Placental epithelial cell (primary cell): ENCODE measurements around a stretch of chr10.

DNA sequence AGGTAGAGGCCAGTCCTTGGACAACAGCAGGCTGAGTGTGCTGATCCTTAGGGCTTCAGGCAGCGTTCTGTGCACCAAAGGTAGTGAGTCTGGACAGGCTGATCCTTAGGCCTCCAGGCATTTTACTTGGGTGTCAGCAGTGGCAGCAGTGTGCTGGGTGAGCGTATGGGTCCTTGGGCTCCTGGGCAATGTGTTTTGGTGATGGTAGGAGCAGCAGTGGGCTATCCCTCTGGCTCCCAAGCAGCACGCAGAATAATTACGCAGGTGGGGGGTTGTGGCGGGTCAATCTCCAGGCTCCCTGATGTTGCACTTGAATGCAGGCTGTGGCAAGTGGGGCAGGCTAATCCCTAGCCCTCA lies 44.3 kb downstream of the LOXL4 start:
- CAGE, long polyA plus RNA: no peak

DNA sequence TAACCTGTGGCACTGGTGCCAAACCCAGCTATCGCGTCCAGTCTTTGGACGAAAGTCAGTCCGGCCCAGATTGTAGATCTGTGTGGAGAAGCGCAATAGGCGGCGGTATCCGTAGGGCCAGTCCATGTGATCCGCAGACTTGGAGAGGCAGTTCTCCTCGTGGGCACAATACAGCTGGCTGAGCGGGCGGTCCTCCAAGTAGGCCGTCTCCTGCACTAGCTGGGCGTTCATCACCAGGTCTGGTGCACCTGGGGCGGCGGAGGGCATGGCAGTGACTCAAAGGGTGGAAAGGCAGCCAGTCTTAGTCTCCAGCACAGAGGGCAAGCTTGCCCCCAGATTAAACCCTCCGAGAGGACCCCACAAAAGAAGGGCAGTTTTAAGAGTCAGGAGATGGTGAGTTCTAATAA lies 14.4 kb downstream of the LOXL4 start:
- CAGE, long polyA plus RNA: no peak

GRCh38 chr10:99341894-99342642 lies 12.9 kb downstream of the CNNM1 start:
- CAGE, long polyA plus RNA: no peak

DNA sequence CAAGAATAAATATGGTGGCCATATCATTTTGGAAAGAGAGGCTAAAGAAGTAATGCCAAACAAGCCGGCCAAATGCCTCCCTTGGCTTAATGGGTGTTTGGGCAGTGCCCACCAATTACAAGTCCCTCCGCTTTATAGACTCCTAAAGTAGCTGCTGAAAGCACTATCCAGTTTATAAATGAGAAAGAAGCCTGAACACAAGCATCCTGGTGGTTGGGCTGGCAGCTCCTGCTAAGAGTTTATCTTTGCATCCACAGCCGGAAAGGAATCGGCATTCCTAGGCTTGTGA lies 13.1 kb upstream of the NKX2-3 start:
- CAGE, long polyA plus RNA: no peak

DNA sequence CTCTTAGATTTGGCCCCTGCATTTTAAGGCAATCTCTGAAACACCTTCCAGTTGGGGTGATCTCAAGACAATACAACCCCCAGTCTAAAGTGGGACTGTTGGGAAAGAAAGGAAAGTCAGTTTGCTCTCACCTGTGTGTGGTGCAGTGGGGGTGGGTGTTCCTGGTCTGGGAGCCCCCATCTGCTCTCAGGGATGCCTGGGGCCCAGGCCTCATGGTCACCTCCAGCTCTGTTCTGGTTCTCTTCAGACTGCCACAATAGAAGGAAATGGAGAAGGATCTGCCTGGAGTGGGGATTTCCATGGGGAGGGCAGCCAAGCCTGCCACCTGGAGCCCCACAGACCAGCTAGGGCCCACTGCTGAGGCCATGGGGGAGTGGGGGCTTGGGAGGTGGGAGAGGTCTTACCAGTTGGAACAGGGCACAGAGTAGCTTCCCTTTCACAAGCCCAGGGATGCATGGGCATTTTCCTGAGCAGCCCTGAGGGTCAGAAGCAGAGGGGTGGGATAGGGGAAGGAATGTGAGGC lies 6.5 kb upstream of the NKX2-3 start:
- CAGE, long polyA plus RNA: no peak

- CAGE, long polyA plus RNA: no peak
Observed at GRCh38 chr10:99530416-99530667, 2.4 kb upstream of the NKX2-3 start.

DNA sequence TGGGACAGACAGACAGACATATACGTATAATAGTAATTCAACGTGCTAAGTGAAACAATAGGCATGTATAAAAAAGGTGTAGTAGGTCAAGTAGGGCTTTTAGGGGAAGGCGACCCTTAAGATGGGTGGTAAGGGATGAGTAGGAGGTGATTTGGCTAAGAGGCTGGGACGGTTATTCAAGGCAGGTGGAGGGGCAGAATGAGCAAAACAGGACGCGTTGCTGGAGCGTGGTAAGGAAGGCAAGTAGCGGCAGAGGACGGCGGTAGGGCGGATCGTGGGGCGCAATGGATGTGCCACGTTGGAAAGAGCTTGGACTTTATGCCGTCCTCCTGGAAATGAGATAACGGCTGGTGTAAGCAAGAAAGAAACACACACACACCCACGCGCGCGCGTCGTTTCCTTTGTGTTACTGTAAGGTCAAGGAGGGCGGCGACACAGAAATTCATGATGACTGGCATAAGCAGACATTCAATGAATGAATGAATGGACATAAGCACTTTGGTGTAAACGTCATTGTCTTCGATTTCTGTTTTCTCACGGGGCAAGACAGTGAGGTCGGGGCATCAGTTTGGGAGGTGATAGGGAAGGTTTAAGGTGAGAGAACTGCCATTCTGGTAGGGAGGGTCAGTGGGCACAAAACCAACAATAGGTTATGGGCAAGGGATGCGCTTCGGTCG lies 725 bp upstream of the ENTPD7 start:
- CAGE, long polyA plus RNA: no peak

GRCh38 chr10:99775659-99775989 lies 6.8 kb upstream of the ABCC2 start:
- CAGE, long polyA plus RNA: no peak

DNA sequence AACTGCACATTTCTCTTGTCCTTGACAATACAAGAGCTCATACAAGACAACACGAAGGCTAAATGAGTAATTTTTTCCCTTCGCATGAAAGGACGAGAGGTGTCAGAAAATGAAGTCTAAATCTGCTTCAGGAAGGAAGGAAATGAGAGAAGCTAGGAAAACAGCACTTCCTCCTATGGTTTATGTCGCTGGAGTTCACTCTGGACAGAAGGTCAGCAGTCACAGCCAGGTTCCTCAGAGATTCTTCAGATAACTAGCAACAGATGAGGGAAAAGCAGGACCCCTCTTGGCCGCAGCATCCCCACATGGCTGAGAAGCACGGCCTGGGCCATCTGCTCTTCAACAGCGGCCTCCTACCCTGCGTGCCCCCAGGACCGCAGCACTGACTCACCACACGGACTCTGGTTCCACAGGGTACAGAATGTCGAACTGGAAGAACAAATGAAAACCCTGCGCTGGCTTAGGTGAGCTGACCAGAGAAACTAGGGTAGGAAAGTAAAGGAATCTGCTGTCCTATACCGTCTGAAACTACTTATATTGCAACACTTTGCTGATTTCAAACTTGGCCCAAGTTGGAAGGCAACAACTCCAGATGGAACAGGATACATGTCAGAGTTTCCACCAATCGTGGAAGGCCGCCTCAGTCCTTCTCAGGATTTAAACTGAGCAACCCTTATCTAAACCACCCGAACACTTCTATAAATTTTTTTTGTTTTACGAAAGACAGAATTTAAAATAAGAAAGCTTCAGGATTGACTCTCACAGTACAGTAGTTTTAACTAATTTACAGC lies 26.3 kb downstream of the DNMBP start:
- CAGE, long polyA plus RNA: no peak

DNA sequence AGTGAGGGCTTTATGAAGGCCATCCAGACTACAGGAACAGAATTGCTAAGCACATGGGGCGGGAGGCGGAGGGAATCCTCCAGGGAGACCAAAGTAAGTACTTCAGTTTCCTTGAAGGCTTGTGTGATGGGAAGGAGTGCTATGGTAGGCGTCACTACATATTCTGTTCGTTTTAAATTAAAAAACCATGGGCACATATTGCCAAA lies 608 bp upstream of the ERLIN1 start:
- CAGE, long polyA plus RNA: no peak

DNA sequence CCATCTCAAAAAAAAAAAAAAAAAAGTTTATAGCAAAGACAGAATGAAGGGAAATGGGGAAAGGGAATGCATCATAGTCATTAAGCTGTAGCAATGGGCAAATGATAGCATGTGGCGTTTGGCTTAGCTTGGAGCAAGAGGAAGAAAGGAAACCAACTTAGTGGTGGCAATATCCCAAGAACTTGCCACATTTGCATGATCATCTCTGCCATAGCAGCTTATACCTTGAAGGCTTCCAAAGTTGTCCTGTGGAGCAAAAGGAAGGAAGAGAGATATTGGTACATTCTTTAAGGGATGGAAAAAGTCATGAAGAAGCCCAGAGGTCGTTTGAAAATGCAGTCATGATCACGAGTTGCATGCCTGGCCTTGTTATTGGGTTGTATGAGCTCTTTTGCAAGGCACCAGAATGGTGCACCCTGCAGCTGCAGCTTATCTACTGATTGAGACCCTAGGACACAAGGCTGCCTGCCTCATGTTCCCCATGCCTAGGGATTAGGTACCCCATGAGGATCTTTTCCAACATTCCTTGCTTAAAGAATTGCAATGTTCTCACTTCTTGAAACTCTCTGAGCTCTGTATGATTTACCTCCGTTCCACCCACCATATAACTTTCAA lies 6.7 kb downstream of the SCD start:
- CAGE, long polyA plus RNA: no peak

GRCh38 chr10:100363016-100364185 lies 16.4 kb downstream of the SCD start:
- CAGE, long polyA plus RNA: no peak

DNA sequence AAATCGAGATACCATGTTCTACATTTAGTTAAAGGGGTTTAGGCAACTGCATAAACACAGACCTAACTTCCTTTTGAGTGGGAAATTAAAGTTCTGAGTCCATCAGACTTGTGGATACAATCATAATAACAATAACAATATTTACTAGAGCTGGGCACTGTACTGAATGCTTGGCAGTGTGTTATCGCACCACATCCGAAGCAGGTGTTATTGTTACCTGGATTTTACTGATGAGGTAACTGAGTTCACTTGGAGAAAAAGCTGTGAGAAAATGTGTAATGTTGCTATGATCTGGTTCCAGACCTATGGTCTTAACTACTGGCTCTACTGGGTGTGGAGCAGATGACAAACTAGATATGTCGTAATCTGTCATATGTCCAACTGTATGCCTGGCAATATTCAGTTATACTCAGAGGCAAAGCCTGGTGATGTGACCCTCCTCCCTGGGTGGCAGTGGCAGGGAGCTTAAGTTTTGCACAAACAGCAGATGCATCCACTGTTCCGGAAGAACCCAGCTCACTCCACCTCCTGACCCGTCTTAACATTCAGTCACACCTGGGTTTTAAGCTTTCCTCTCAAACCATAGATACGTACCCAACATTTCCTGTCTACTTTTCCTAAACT lies 23.5 kb downstream of the SCD start:
- CAGE, long polyA plus RNA: no peak

GRCh38 chr10:100508727-100509039 lies 11.0 kb downstream of the SEC31B start:
- CAGE, long polyA plus RNA: no peak

- CAGE, long polyA plus RNA: no peak
Observed at GRCh38 chr10:100972495-100973101, 3.3 kb downstream of the SEMA4G start.

DNA sequence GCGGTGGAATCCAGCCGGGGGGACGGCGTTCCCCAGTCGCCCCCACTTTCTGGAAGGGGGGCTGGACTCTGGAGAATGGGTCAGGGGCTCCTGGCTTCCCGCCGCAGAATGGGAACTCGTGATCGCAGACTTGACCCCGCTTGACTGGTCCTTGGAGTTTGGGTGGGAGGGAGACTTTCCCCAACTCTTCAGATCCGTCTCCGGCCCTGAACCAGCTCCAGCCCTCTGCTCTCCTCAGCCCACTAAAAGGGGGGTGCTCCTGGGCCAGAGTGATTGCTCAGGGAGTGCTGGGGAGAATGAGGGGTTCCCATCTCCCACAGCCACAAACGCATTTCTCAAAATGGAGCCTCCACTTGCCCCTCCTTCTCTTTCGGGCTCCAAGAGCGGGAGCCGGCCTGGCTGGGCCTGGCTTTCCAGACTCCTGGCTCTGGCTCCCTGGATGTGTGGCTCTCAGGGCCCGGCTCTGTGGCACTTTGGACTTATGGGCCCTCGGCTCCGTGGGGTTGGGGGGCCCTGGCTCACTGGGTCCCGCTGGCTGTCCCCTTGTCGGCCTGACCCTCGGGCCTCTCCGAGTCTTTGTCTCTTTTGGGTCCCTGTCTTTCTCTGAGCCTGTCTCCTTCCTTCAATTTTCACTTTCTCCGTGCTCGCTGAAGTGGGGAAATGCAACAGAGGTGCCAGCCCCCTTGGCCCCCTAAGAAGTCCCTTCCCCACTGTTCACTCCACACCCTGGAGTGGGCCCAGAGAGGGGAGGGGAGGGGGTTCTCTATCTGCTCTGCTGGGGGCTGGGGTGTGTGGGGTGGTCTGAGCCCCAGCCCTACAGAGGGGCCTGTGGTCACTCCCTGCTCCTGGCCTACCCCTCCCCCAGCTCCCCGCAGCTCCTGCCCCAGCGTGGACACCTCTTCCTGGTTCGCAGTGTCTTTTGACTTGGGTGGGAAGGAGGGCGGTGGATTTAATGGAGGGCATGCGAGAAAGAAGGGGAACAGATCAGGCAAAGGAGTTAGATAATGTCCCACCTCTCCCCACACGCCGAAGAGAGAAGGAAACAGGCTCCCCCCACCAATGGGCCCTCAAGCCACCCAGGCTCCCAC lies 739 bp downstream of the LZTS2 start:
- CAGE, long polyA plus RNA: no peak

GRCh38 chr10:101029837-101030258 lies 1.1 kb downstream of the PDZD7 start:
- CAGE, long polyA plus RNA: no peak

- CAGE, long polyA plus RNA: no peak
Observed at GRCh38 chr10:101067349-101068319, 5.8 kb downstream of the KAZALD1 start.

GRCh38 chr10:101146933-101147278 lies 15.8 kb downstream of the TLX1 start:
- CAGE, long polyA plus RNA: no peak

GRCh38 chr10:101536043-101536427 lies 52.0 kb downstream of the POLL start:
- CAGE, long polyA plus RNA: no peak